ENCODE results near the genes PCDHA1, PCDHA10, PCDHB1, PCDHB4, PCDHB13, TAF7, PCDHGA2, PCDHGA8 and PCDHGB6.

DNA sequence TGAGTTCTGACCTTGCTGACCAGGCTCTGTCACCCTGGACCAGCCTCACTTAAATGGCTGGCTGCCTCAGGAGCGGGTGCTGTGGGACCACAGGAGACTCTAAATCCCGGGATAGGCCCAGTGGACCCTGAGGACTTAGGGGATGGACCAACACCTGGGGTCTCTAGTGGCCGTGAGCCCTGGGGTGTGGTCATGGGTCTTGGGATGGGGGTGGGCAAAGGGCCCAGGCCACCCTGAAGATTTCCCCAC, 49.7 kb downstream of the CXXC5 start:
- PRO-cap, result no peak

GRCh38 chr5:139707537-139707943, 59.4 kb downstream of the CXXC5 start:
- PRO-cap, result no peak

DNA sequence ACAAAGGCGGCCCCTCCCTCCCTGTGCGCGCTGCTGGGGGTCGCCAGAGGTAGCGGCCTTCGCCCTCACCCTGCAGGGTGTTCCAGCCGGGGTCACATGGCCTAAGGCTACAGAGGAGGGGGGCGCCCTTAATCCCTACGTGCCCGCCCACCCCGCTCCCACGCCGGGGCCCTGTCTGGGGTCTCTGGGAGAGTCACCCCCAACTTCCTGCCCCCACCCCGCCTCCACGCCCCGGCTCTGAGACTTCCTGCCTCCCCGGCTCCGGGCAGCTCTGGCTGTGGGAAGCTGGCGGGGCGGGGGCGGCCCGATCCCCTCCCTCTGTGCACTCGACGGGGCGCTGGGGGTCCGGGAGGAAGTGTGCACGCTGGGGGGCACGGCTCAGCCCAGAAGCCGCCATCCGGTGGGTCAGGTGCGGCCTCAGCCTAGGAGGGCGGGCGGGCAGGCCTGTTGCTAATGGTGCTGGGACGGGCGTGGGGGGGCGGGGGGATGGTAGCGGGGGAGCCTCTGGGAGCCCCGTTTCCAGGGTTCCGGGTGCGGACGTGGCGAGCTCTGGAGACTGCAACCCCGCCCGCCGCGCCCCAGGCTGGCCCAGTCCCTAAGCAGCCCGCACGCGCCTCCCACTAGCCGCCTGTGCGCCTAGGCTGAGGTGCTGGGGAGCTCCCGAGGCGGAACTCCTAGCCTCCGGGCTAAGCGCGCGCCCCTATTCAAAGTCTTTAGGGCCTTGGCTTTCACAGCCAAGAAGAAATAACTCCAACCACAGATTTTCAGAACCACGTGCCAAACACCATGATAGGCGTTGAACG, 61.6 kb downstream of the CXXC5 start:
- PRO-cap, result no peak

- PRO-cap, result no peak
Observed at GRCh38 chr5:139744880-139745794, 50.5 kb upstream of the PSD2 start.

DNA sequence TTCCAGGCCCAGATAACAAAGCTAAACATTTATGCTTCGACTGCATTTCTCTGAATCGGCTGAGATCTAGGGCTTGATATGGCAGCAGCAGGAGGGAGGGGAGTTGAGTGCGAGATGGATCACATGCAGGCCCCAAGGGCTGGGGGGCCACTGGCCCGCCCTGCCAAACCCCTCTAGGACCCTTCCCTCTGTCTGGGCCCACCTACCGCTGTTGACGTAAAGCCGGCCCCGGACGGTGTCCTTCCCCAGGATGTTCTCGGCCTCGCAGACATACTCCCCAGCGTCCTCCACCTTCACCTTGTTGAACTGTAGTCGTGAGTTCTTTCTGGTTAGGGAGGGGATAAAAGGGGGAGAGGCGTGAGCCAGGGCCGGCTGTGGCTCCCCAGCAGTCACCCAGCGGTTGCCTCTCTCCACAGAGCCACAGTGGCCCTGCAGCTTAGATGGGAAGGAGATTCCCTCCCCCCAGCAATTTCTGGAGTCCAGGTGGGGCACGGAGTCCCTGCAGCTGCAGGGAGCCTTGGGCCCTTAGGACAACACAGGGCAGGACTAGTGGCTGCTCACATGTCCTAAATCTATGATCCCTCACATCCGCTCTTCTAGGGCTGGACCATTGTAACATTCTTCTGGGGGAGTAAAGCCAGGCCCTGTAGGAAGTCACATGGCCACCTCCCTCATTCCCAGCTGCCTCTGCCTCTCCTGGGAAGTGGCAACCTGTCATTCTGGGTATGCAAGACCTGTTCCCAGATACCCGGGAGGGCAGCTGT, 85.2 kb downstream of the PSD2 start:
- PRO-cap, result no peak

DNA sequence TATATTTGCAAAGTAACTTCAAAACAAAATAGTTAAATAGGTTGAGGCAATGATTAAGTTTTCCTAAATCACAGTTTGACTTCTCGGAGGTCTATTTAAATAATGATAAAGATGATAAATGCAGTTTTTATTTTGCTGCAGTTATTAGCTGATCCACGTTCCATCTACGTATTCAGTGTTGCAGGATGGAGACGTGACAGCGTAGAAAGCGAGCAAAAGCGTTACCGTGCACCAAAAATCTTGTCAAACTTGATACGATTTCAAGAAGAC, 7.2 kb upstream of the PURA start:
- PRO-cap, result no peak

DNA sequence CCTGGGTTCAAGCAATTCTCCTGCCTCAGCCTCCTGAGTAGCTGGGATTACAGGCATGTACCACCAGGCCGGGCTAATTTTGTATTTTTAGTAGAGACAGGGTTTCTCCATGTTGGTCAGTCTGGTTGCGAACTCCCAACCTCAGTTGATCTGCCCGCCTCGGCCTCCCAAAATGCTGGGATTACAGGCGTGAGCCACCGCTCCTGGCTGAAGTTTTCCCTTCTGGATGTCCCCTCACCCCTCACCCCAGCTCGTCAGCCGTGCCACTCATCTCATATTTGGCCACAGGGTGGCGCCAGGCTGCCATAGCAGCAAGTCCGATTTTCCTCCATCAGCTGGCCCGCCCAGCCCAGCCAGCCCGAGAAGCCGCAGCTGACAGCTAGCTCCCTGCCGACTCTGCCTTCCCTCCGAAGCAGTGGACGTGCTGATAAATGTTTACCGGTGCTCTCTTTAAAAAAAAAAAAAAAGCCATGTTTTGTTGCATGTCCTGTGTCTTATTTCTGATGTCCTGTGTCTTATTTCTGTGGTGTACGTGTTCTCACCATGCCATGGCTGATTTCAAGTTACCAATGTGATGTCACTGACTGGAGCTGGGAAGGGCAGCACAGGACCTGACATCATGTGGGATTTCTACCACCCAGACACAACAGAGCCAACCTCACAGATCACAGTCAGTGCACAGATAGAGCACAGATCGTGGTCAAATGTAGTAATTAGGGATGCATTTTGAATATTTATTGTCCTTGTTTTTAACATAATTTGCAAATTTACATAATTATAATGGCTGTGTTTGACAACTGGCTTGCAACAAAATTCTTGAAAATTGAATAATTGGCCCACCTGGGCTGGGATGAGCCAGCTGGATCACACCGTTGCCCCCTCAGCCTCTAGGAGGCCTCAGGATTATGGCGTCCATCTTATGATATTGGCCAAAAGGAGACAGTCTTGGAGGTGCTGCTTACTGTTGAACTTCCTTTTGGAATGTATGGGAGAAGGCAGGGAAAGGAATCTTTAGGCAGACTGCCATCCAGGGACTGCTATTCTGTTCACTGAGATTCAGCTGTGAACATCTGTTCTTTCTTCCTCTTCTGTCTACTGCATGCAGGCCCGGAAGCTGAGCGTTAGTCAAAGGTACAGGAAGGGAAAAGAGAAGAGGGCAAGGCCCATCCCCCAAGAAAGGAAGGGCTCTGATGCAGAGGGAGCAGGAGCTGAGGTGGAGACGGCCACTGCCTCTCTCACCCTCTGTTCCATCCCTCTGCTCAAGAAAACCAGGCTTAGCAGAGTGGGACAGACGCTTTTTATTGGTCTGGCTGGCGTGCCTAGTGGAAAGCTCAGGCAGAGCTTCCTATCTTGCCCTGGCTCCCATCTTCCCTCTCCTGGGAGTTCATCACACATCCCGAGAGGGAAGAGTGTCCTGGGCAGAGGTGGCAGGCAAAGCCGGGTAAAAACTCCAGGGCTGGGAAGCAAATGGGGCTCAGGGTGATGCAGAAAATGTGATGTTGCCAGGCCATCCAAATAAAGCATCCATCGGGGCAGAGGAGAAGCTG, 58.0 kb downstream of the PFDN1 start:
- PRO-cap, result no peak

DNA sequence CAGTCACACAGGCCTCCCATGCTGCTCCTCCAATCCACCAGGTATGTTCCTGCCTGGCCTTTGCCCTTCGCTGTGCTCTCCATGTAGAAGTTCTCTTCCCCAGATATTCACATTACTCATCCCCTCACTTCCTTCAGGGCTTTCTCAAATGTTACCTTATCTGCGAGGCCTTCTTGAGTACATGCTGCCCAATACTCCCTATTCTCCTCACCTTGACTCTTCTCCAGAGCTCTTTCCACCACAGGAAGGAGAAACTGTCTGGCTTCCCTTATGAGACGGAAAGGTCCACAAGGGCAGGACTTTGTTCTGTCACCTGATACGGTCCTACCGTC, 52.7 kb downstream of the PFDN1 start:
- PRO-cap, result no peak

- PRO-cap, result no peak
Observed at GRCh38 chr5:140565647-140566060, 1.0 kb downstream of the SLC35A4 start.

DNA sequence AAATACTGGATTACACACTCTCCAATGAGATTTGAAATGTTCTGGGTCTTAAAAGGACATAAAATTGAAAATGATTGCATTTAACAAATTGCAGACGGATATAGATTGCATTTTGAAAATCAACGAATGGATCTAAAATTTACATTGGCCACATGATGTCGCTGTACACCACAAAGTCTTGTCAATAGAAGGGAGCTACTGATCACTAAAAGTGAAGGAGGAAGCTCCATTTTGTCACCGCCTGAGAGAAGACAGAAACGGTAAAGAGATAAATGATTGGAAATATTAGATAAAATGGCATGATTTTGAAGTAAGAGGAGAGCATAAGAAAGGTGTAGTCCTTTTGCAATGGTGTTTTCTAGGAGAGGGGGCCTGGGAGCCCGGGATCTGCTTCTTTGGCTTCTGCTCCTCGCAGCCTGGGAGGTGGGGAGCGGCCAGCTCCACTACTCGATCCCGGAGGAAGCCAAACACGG, at the start of gene PCDHA1:
TSS of gene PCDHA1 (plus strand) at position 198 of the 473 bp plus-strand sequence.
- PRO-cap, result no peak

DNA sequence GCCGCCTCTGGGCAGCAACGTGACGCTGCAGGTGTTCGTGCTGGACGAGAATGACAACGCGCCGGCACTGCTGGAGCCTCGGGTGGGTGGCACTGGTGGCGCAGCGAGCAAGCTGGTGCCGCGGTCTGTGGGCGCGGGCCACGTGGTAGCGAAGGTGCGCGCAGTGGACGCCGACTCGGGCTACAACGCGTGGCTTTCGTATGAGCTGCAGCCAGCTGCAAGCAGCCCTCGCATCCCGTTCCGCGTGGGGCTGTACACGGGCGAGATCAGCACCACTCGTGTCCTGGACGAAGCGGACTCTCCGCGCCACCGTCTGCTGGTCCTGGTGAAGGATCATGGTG, 1.9 kb downstream of the PCDHA8 start:
- PRO-cap, result no peak

- PRO-cap, result no peak
Observed at GRCh38 chr5:140855581-140856891, at the start of gene PCDHA10. Gene PCDHA10 (plus strand): TSS chr5:140855897.

DNA sequence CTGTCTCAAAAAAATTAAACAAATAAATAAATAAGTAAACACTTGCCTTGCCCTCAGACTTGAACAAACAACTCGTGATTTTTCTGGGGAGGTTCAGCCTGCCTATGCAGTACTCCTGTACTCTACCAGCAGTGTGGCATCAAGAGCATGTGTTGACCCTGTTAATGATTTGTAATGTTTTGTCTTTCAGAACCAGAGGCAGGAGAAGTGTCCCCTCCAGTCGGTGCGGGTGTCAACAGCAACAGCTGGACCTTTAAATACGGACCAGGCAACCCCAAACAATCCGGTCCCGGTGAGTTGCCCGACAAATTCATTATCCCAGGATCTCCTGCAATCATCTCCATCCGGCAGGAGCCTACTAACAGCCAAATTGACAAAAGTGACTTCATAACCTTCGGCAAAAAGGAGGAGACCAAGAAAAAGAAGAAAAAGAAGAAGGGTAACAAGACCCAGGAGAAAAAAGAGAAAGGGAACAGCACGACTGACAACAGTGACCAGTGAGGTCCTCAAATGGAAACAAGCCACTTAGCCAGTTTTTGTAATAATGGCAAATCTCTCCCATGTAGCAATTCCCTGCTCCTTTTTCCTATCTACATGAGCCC, 41.6 kb upstream of the PCDHB1 start:
- PRO-cap, result no peak

- PRO-cap, result no peak
Observed at GRCh38 chr5:141051197-141051461, at the start of gene PCDHB1. Gene PCDHB1 (plus strand): TSS chr5:141051374.

- PRO-cap, result no peak
Observed at GRCh38 chr5:141121625-141121929, at the start of gene PCDHB4. Gene PCDHB4 (plus strand): TSS chr5:141121818.

- PRO-cap, result no peak
Observed at GRCh38 chr5:141213871-141214187, at the start of gene PCDHB13. Gene PCDHB13 (plus strand): TSS chr5:141213919.

DNA sequence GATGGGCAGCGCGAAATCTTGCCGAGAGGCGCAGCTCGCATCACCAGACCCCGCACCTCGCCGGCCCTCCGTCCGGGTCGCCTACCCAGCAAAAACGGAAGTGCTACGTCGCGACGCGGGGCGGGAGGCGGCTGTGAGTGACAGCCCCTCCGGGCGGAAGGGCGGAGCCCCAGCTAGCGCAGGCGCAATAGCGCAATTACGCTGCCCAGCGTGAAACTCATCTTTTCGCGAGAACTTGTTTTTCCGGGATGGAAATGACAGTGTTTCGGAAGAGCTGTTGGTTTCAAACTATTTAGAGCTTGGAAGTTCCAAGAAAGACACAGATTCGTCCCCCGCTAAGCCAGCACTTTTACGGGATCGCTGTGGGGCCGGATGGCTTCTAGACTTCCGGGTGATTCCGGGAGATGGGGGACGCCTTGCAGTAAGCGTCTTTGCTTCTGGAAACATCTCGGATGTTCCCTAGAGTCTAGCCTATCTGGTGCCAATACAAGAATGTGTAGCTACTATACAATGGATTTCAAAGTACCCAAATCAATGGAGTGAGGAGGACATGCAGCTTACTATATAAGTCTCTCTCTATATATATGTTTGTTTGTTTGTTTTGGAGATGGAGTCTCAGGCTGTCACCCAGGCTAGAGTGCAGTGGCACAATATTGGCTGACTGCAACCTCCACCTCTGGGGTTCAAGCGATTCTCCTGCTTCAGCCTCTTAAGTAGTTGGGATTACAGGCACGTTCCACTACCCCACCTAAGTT, at the start of gene TAF7:
TSS of gene TAF7 (minus strand) at position 102 of the 755 bp plus-strand sequence.
- PRO-cap, result bidirectional peak, plus-strand start at position 228 of the sequence, minus-strand start at position 79 of the sequence

DNA sequence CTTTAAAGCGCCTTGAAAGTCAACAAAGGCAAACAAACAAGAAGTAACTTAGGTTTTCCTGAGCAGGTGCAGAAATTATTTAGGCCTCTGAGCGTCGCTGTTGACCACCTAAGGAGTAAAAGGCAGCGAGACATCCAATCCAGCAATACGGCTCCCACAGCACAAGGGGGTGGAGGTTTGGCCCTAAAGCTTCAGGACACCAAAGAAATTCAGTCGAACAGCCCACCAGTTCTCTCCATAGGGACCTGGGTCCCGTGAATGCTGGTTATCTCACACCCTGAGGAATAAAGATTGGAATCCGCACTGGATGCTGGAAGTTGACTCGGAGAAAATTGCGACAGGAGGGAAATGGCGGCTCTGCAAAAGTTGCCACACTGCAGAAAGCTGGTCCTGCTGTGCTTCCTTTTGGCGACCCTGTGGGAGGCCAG, at the start of gene PCDHGA2:
TSS of gene PCDHGA2 (plus strand) at position 137 of the 428 bp plus-strand sequence.
- PRO-cap, result no peak

GRCh38 chr5:141392215-141392917, at the start of gene PCDHGA8:
Gene PCDHGA8 (plus strand): TSS chr5:141392633.
- PRO-cap, result no peak

GRCh38 chr5:141407696-141408707, at the start of gene PCDHGB6:
Gene PCDHGB6 (plus strand): TSS chr5:141408021.
- PRO-cap, result no peak

All from left common carotid artery plus branches (tissue), 1 donor.